Caco-2 (cell line): ENCODE measurements around the genes SLC52A1 and AIPL1.

- PRO-cap, result no peak
- RRBS, result 94% methylated on average over 7 of the region's 45 CpGs
Measured at GRCh38 chr17:5023354-5024679, 11.4 kb downstream of the SLC52A1 start.

DNA sequence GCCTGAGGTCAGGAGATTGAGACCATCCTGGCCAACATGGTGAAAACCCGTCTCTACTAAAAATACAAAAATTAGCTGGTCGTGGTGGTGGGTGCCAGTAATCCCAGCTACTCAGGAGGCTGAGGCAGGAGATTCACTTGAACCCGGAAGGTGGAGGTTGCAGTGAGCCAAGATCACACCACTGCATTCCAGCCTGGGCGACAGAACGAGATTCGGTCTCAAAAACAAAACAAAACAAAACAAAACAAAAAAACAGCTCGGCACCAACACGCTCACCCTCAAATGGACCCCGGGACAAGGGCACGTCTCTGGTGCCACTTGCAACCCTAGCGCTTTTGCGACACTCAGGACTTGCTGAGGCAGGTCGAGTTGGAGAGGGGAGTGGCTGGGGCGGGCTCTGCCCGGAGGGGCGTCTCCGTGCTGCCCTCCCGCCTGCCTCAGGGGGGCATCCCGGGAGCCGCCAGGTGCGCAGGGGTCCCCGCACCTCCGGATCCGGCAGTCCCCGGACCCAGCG lies at the start of gene SLC52A1:
SLC52A1 (minus strand) TSS at position 339 of the 514 bp plus-strand sequence.
- PRO-cap, result no peak
- RRBS, result 39% methylated on average over 14 of the region's 26 CpGs

DNA sequence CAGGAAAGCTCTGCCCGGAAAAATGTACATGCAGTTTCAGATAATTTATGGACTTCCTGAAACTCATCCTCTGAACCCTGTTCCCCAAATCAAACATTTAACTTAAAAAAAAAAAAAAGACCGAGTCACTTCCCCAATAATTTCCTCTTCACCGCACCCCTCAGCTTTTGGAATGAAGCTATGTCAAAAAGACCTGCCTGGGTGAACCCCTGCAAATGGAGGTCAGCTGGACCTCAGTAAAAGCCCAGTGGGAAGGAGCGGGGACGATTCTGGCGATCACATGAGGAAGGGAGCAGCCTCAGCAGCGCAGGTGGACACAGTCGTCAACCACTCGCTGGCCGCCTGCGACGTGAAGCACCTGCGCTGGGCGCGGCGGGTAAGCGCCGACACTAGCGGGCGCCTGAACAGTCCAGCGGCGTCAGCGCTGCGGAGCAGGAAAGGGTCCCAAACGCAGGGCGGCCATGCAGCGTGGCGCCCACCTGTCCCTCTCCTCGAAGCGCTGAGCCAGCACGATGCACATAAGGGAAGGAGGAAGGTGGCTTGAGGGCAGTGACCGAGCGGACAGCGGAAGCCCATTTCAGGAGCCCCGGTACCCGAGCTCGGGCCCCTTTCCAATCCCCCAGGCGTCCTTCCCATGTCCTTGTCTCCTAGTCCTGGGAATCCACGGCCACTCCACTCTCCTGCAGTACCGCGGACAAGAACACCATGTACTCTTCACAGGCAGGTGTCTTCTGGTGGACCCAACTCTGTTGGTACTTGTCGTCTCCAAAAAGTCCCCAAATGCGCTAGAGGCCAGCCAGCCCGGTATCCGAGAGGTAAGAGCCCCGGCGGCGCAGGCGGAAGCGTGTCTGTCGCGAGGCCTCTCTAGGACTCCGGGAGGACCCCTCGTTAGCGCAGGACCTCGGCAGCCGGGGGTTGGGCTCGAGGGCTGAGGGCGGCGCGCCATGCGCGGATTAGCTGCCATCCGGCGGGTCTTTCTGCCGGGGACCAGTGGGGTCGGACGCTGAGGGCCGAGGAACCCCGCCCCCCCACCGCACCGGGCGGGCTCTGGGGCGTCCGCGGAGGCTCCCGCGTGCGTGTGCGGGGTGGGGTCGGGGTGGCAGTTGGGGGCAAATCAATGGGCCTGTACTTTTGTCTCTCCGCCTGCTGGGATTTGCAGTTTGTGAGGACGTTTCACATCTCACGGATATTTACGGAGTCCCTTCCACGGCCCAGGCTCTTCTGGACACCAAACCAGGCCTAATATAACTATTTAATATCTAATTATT lies 14.4 kb downstream of the ZNF232 start:
- PRO-cap, result no peak
- RRBS, result 96% methylated on average over 26 of the region's 86 CpGs

- PRO-cap, result no peak
- RRBS, result no CpG with 5 or more reads among the region's 10 CpGs
Measured at GRCh38 chr17:5378582-5379693, 40.5 kb downstream of the NUP88 start.

- PRO-cap, result no peak
- RRBS, result no CpG with 5 or more reads among the region's 9 CpGs
Measured at GRCh38 chr17:5520647-5521290, 20.0 kb upstream of the ENSG00000286190 start.

DNA sequence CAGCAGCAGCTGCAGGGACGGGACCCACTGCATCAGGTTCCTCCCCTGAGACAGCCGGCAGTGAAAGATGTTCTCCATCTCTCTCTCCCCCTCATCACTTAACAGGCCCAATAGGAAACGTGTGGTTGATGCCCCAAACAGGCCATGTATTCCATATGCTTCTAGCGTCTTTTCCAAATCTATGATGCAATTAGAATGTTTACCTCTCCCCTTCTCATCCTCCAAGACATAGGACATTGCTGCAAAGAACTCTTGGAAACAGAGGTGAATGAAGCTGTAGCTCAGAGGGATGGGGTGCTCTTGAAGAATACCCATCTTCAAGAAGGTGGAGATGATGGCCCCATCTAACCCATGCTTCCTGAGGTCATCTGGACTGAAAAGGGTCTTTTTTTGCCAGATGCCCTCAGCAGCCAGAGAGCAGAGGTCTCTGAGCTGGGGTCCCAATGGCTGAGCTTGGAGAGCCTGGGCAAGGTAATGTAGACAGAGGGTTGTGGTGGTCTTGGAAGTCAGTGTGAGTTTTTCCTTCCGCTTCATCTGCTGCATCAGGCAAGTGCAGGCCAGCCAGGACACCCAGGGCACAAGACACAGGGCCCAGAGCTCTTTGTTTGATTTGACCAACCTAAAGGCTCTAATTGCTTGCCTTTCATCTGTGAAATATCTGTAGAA lies 25.6 kb downstream of the NLRP1 start:
- PRO-cap, result no peak
- RRBS, result no CpG with 5 or more reads among the region's 5 CpGs

DNA sequence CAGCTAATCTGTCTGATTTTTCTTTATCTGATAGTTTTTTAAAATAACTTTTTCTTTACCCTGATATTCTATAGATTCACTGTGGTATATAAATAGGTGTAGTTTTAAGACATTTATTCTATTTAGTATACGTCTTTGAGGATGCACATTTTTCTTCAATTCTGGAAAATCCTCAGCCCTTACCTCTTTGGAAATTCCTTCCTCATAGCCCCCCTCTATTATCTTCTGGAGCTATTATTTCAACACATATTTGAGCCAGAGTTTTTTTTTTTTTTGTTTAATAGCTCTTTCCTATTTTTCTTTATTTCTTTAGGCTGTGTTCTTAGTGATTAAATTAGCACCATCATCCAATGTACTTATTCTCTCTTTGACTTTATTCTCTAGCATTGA lies 64.8 kb upstream of the NLRP1 start:
- PRO-cap, result no peak
- RRBS, result no CpG with 5 or more reads among the region's 1 CpG

- PRO-cap, result no peak
- RRBS, result no CpG with 5 or more reads among the region's 6 CpGs
Measured at GRCh38 chr17:6326889-6327406, 108.0 kb downstream of the AIPL1 start.

DNA sequence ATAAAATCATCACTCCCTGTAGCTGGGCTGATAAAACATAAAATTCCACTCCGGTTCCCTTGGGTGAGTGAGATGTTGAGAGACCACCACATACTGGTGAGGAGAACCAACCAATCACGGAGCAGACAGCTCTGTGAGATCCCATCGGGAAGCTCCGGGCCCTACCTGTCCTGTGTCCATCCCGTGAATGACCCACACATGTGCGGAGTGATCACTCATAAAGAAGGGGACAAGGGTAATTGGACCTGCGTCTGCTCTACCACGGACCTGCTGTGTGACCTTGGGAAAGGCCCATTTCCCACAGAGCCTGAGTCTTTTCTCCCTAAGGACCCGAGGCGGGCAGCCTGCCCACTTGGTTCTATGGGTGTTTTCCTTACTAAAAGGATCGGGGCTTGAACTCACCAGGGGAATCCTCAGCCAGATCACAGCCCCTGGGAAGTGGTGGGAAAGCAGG lies 28.5 kb downstream of the AIPL1 start:
- PRO-cap, result no peak
- RRBS, result 67% methylated on average over 3 of the region's 11 CpGs

GRCh38 chr17:6434922-6435239 lies at the start of gene AIPL1:
TSS of gene AIPL1 (minus strand) at chr17:6435121.
- PRO-cap, result no peak
- RRBS, result 24% methylated on average over 5 of the region's 13 CpGs

- PRO-cap, result no peak
- RRBS, result no CpG with 5 or more reads among the region's 7 CpGs
Measured at GRCh38 chr17:6472910-6473357, 28.7 kb downstream of the PIMREG start.

- PRO-cap, result no peak
- RRBS, result no CpG with 5 or more reads among the region's 6 CpGs
Measured at GRCh38 chr17:6507585-6508049, 48.7 kb downstream of the PITPNM3 start.

DNA sequence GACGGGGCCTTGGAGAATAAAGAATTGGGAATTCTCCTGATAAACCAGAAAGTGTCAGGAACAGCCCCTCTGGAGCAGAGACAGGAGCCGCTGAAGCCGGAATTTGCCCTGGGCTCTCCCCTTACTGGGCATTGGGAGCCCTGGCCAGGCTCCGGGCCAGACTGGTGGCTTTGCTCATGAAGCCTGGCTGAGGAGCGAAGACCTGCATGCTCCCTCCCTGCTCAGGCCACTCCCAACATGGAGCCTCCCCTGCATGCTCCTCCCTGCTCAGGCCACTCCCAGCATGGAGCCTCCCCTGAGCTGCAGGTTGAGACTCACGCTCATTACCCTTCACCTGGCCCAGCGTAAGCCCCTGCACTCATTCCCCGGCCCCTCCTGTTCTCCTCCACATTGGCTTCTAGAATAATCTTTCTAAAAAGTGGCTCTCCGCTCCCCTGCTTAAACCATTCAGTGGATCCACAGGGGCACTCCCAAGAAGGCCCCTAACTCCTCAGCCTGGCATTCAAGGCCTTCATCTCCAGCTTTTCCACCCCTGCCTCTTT lies 46.9 kb downstream of the PITPNM3 start:
- PRO-cap, result no peak
- RRBS, result 88% methylated on average over 2 of the region's 9 CpGs

DNA sequence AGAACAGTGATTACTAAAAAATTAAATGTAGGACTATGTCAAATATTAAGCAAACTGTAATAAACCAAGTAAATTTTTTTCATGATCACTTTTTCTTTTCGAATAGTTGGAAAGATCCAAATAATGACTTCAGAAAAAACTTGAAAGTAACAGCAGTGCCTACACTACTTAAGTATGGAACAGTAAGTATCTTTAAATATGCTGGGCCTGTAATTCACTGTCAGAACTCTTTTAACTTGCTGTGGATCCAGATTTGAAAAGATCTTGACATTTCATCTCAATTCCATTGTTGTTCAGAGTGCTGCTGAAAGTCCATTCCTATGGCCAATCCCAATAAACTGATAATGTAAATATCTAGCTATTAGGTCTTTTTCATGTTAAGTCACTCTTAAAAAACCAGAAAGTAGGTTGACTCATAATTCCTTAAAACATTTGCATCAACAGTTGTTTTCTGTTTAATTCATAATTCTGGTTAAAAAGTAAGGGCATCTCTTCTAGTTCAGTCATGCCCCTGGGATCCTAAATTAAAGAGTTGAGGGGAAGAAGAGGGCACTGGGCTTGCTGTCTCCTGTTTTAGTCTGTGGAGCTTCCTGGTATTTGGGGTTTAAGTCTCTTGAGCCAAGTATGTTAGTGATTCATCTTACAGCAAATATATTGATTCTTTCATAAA lies 1.4 kb downstream of the TXNDC17 start:
- PRO-cap, result no peak
- RRBS, result no CpG with 5 or more reads among the region's 1 CpG

DNA sequence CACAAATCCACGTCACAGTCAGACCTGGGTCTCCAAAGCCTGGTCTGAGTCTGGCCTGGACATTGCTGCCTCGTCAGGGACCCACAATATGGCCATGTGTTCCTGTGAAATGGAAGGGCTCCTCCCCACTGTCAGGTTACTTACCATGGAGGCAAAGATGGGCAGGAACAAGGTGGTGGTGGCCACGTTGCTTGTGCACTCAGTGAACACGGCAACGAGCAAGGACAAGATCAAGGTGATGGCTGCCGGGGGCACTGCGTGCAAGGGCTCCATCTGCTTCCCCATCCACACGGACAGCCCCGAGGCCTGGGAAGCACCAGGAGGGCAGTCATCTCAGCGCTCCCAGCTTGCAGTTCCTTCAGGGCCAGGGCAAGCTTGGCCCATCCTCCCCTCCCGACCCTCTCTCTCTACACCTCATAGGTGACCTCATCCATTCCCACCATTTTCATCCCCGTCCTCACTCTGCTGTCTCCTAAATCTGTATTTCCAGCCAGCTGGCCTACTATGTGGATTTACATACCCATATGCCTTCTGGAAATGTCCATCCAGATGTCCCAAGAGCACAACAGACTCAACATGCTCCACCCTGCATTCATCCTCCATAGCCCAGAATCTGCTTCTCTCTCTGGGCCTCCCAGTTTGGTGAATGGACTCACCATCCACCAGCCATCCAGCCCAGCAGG lies 22.4 kb downstream of the SLC13A5 start:
- PRO-cap, result no peak
- RRBS, result no CpG with 5 or more reads among the region's 12 CpGs

- PRO-cap, result no peak
- RRBS, result no CpG with 5 or more reads among the region's 5 CpGs
Measured at GRCh38 chr17:6714340-6714605, 1.1 kb upstream of the SLC13A5 start.

GRCh38 chr17:6761471-6762230 lies 5.8 kb downstream of the XAF1 start:
- PRO-cap, result no peak
- RRBS, result no CpG with 5 or more reads among the region's 9 CpGs

- PRO-cap, result no peak
- RRBS, result no CpG with 5 or more reads among the region's 6 CpGs
Measured at GRCh38 chr17:6937081-6937510, 58.8 kb upstream of the ALOX12 start.

DNA sequence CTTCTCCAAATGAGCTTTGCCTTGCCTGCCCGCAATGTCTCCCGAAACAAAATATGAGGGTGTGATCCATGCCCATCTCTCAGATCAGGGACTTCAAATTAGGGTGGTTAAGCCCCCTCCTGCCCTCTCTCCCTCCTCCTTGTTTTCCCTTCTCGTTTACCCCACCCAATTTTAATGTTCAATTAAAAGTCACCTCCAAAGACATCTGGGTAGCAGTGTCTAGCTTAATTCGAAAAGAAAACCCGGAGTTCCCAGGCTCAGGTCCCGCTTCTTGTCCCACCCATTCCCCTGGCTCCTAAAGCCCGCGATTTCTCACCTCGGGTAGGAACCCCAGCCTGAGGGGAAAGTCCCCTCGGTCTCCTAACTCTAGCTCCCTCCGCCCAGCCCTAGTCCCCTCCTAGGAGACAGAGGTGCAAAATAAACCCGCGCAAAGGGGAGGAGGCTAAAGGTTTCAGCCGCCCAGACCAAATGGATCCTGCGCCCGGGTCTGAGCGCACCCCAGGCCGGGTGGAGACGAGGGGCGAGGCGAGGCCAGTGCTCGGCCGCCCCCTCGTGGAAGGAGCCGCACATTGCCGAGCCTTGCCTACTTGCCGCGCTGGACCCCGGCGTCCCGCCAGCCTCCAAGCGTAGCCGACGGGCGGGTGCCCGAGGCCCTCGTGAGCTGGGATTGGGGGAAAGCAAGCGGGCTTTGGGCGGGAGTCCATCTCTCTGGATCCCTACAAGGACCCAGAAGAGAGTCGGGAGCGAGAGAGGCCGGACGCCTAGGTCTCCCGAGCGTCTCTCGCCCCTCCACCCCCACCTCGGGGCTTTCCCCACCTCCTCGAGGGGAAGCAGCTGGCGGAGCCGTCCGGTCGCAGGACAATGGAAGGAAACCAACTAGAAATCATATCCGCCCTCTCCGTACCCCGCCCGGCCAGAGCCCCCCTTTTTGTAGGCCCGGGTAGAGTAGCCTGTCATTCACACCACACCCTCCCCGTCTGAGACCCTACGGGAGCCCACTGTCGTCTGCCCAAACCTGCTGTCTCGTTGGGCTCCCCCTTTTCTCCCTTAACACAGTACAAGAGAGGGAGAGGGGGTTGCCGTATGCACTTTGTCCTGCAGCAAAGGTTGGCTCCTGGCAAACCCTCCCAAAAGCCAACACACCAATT lies 872 bp upstream of the BCL6B start:
- PRO-cap, result no peak
- RRBS, result 45% methylated on average over 18 of the region's 62 CpGs

- PRO-cap, result no peak
- RRBS, result no CpG with 5 or more reads among the region's 12 CpGs
Measured at GRCh38 chr17:7034839-7035681, 755 bp upstream of the SLC16A13 start.